SK-N-SH (cell line): ENCODE measurements around a stretch of chr2.

- RRBS: no CpG with 5 or more reads among the region's 4 CpGs
CAGE:
- cytosol, long polyA plus RNA: no peak
- long polyA plus RNA: no peak
- nucleus, long polyA plus RNA: no peak
Measured at GRCh38 chr2:55118531-55119108, 68.4 kb upstream of the RTN4 start.

- RRBS: no CpG with 5 or more reads among the region's 1 CpG
CAGE:
- cytosol, long polyA plus RNA: no peak
- long polyA plus RNA: no peak
- nucleus, long polyA plus RNA: no peak
Measured at GRCh38 chr2:55530378-55530765, 10.9 kb downstream of the CFAP36 start.

DNA sequence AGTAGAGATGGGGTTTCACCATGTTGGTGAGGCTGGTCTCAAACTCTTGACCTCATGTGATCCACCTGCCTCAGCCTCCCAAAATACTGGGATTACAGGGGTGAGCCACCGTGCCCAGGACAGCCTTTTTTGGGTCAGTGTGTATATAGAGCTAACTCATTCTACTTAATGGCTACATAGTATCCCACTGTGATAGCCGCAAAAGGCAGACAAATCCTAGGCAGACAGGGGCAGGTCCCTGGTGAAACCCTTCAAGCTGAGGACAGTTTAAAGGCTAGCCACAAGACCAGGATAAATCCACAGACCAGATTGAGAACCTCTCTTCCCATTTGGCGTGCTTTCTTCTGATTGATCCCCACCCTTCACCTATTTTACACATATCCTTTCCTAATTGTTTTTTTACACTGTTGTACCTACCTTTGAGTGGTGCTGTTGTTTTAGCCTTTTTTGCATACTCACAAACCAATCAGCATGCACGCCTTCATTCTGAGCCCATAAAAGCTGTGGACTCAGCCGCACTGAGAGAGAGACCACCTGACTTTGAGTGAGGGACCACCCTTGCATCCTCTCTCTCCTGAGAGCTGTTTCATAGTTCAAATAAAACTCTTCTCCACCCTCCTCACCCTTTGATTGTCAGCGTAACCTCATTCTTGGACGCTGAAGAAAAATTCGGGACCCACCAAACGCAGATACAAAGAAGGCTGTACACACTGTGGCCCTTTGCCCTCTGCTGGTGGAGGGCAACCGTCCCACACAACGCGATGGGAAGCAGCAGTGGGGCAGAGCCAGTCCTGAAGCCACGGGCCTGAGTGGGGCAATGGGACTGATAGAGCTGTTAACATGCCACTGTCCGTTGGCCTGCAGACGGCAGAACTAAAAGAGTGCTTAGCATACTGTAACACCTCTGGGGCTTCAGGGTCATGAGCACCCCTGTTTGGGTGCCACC is 3.8 kb upstream of the PPP4R3B start:
- RRBS: no CpG with 5 or more reads among the region's 15 CpGs
CAGE:
- cytosol, long polyA plus RNA: no peak
- long polyA plus RNA: no peak
- nucleus, long polyA plus RNA: no peak

DNA sequence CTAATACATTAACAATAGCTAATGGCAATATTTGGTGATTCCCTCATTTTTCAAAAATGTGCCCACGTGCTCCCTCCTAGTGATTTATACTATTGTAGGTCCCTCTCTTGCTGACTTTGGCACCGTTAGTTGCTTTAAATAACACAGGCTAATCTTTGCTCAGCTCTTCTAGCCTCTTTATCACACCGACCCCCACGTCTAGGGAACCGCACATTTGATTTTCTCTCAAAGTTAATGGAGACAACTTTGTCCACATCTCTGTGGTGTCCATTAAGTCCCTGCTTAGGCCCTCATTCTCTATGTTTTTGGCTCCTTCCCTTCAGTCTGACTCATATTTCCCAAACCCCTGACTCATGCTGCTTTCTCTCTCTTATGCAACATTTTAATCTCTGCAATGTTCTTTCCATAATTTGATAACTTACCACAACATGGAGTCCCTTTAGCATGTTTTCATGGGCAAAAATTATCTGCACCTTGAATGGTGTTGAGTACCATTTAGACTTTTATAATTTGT is 38.0 kb downstream of the EFEMP1 start:
- RRBS: no CpG with 5 or more reads among the region's 5 CpGs
CAGE:
- cytosol, long polyA plus RNA: no peak
- long polyA plus RNA: no peak
- nucleus, long polyA plus RNA: no peak

DNA sequence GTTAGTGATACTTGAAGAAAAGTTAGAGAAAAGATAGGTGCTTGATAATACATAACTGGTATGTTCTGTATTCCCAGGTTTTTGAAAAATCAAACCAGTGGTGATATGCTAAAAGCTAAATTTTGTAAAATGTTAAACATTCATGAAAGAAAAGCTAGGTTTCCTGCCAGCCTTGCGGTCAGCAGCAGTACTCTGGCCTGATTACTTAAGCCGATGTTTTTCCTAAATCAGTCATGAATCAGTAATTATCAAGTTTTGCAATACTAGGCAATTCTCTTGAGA is 31.0 kb upstream of the EFEMP1 start:
- RRBS: no CpG with 5 or more reads among the region's 2 CpGs
CAGE:
- cytosol, long polyA plus RNA: no peak
- long polyA plus RNA: no peak
- nucleus, long polyA plus RNA: no peak

DNA sequence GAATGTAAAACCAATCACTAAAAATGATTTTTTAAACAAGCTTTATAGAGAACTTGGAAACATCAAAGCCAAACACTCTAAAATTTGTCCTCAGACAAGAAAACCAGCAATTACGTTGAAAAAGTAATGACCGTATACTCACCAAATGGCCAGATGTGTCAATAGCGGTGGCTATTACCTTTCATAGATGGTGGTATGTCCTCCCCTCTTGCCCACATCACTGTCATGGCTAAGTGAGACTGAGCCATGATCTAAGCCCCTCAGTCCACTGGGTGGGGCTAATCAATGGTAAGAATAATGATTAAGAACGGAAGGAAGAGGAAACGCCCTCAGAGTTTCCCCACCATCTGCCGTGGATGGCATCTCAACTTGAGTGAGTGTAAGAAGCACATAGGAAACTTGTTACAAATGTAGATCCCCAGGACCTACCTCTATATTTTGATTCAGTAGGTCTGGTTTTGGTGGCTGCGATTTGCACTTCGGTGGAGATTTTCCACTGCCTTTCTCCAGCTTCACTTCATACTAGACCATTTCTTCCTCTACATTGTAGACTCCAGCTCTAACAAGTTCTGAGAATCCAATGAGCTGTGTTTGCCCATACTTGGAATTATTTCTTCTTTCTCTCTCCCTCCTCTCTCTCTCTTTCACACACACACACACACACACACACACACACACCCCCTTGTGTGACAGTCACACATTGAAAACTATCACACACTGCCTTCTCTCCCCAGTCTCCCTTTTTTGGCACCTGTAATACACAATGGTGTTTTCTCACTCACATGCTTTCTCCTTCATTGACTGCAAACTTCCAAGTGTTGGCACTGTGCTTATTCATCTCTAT is 66.0 kb upstream of the EFEMP1 start:
- RRBS: no CpG with 5 or more reads among the region's 8 CpGs
CAGE:
- cytosol, long polyA plus RNA: no peak
- long polyA plus RNA: no peak
- nucleus, long polyA plus RNA: no peak

DNA sequence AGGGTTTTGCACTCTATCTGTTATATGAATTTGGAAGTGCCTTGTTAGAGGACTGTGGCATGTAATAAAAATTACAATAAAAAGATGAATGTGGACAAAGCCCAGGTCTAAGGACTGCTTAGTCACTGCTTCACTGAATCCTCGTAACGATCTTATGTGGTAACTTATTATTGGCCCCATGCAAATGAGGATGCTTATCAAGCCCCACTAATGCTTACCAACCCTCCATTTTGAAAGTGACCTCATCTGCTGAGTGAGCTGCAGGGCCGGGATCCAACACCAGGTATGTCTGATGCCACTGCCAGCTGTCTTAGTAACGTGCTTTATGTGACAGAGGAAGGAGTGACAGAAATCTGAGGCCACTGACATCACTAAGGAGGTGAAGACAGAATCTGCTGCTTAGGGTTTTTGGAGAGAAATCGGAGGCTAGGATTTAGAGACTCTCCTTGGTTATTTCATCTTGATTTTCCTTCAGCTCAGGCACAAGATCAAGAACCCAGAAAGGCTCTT is 65.3 kb upstream of the CCDC85A start:
- RRBS: no CpG with 5 or more reads among the region's 5 CpGs
CAGE:
- cytosol, long polyA plus RNA: no peak
- long polyA plus RNA: no peak
- nucleus, long polyA plus RNA: no peak

GRCh38 chr2:56236146-56236514 is 52.3 kb downstream of the CCDC85A start:
- RRBS: no CpG with 5 or more reads among the region's 1 CpG
CAGE:
- cytosol, long polyA plus RNA: no peak
- long polyA plus RNA: no peak
- nucleus, long polyA plus RNA: no peak

- RRBS: no CpG with 5 or more reads among the region's 2 CpGs
CAGE:
- cytosol, long polyA plus RNA: no peak
- long polyA plus RNA: no peak
- nucleus, long polyA plus RNA: no peak
Measured at GRCh38 chr2:57908690-57908983, 138.0 kb upstream of the VRK2 start.

GRCh38 chr2:60094405-60095075 is 458.9 kb downstream of the BCL11A start:
- RRBS: no CpG with 5 or more reads among the region's 8 CpGs
CAGE:
- cytosol, long polyA plus RNA: no peak
- long polyA plus RNA: no peak
- nucleus, long polyA plus RNA: no peak

- RRBS: no CpG with 5 or more reads among the region's 16 CpGs
CAGE:
- cytosol, long polyA plus RNA: no peak
- long polyA plus RNA: no peak
- nucleus, long polyA plus RNA: no peak
Measured at GRCh38 chr2:60529711-60530587, 23.5 kb downstream of the BCL11A start.

GRCh38 chr2:60581349-60582196 is 28.1 kb upstream of the BCL11A start:
- RRBS: 25% methylated on average over 32 of the region's 60 CpGs
CAGE:
- cytosol, long polyA plus RNA: no peak
- long polyA plus RNA: no peak
- nucleus, long polyA plus RNA: no peak

DNA sequence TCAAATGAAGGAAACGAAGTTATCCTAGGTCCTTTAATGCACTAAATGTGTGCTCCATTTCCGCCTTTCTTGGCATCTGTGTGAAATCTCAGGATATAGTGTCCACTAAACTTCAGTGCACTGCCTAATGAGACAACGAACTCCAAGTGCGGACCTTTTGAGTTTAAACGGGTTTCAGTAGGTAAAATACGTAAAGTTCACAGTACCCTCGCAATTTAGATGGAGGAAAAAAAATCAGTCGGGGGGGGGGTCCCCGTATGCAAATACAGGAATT is 740 bp upstream of the REL start:
- RRBS: no CpG with 5 or more reads among the region's 9 CpGs
CAGE:
- cytosol, long polyA plus RNA: no peak
- long polyA plus RNA: no peak
- nucleus, long polyA plus RNA: no peak

- RRBS: no CpG with 5 or more reads among the region's 8 CpGs
CAGE:
- cytosol, long polyA plus RNA: no peak
- long polyA plus RNA: no peak
- nucleus, long polyA plus RNA: no peak
Measured at GRCh38 chr2:60926410-60927587, 45.4 kb downstream of the REL start.

- RRBS: 75% methylated on average over 4 of the region's 20 CpGs
CAGE:
- cytosol, long polyA plus RNA: no peak
- long polyA plus RNA: no peak
- nucleus, long polyA plus RNA: no peak
Measured at GRCh38 chr2:61178176-61178718, 16.3 kb downstream of the C2orf74 start.

- RRBS: no CpG with 5 or more reads among the region's 4 CpGs
CAGE:
- cytosol, long polyA plus RNA: no peak
- long polyA plus RNA: no peak
- nucleus, long polyA plus RNA: start-site peak on the minus strand at chr2:61257186-61257274, 43 and 19 reads in 2 replicates
Measured at GRCh38 chr2:61256982-61257490, 95.0 kb downstream of the C2orf74 start.

- RRBS: no CpG with 5 or more reads among the region's 10 CpGs
CAGE:
- cytosol, long polyA plus RNA: no peak
- long polyA plus RNA: no peak
- nucleus, long polyA plus RNA: no peak
Measured at GRCh38 chr2:61476485-61476993, 5.7 kb upstream of the USP34 start.

DNA sequence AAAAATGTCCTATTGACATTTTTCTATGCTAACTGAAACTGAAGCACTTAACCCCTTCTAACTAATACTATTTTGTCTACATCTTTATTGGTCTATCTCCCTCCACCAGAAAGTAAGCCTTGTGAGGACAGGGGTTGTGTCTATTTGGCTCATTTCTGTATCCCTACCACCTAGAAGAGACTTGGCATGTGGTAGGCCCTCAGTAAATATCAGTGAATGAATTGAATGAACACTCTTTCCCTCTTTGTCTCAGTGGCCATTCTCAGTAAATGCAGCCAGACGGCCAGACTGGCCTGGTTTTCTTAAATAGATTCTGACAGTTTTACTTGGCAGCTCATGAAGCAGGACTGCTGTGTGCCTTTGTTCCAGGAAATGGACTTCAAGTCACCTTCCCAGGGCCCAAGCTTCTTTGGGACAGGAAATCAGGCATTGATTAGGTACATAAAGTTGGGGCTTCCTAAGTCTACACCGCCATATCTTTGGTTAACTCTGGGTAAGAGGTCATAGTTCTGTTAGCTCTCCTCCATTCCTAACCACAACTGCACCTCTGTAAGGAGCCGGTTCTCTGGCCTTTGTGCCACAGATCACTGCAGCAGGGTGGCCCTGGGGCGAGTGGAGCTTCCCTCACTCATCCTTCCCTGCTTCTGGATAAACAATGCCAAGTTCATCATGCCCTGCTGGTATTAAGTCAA is 122.3 kb upstream of the XPO1 start:
- RRBS: no CpG with 5 or more reads among the region's 4 CpGs
CAGE:
- cytosol, long polyA plus RNA: no peak
- long polyA plus RNA: no peak
- nucleus, long polyA plus RNA: no peak

GRCh38 chr2:61923934-61925170 is 18.9 kb downstream of the COMMD1 start:
- RRBS: no CpG with 5 or more reads among the region's 26 CpGs
CAGE:
- cytosol, long polyA plus RNA: no peak
- long polyA plus RNA: no peak
- nucleus, long polyA plus RNA: no peak

- RRBS: no CpG with 5 or more reads among the region's 4 CpGs
CAGE:
- cytosol, long polyA plus RNA: no peak
- long polyA plus RNA: no peak
- nucleus, long polyA plus RNA: no peak
Measured at GRCh38 chr2:61950524-61951057, 45.1 kb downstream of the COMMD1 start.